M059J (cell line): ENCODE results near the genes VASH2, SMYD2 and LYPLAL1.

DNA sequence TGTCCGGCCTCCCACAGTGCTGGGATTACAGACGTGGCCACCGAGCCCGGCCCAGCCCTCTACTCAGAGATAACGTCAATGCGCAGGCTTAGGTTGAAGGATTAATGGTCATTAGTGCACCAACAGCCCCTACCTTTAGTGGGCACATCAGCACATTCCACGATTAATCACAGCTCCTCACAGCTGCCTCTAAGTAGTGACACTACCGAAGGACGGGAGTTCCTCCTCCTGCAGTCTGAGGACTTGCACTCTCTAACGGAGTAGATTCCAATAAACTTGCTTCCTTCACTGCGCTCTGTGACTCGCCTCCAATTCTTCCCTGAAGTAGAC, 477 bp upstream of the FLVCR1 start:
- RAMPAGE, long total RNA: no peak

DNA sequence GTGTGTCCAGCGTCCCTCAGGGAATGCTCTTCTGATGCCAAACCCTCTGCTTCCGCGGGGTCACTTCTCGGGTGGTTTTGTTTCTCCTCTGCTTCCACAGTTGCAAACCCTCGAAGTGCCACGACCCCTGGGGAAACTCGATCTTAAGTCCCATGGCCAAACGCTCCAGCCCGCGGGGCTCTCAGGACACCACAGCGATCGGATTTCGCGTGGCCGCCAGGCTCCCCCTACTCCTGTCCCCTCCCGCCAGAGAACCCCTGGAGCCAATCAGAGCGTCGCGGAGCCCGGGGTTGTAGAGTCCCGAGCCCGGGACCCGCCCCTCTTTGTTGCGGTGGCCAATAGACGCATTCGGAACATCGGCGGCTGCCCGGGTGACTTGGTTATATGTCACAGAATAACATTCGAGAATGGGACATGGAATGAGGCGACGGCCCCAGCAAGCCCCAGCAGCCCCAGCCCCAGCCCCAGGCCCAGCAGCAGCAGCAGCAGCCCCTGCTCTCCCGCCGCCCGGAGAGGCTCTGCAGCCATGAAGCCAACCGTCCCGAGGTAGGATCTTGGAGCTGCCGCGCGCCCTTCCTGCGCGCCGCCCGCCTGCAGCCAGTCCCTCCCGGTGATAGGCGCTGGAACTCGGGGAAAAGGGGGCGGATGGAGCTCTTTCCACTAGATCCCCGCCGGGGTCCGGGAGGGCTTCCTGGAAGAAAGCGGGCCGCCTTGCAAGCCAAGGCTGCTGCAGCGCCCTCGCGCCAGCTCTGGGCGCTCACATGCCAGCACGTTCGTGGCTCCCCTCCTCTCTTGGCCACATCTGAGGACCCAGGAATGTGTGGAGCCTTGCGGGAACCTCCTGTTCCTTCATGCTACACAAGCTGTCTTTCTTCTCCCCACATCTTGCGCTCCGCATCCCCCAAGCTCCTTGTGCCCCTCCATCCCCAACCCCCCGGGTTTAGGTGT, at the start of gene VASH2:
VASH2 (plus strand) TSS at position 347 of the 948 bp plus-strand sequence.
- RAMPAGE, long total RNA: no peak

GRCh38 chr1:213005531-213006176, 10.0 kb downstream of the ANGEL2 start:
- RAMPAGE, long total RNA: no peak

- RAMPAGE, long total RNA: no peak
Measured at GRCh38 chr1:213014504-213015357, 936 bp downstream of the ANGEL2 start.

DNA sequence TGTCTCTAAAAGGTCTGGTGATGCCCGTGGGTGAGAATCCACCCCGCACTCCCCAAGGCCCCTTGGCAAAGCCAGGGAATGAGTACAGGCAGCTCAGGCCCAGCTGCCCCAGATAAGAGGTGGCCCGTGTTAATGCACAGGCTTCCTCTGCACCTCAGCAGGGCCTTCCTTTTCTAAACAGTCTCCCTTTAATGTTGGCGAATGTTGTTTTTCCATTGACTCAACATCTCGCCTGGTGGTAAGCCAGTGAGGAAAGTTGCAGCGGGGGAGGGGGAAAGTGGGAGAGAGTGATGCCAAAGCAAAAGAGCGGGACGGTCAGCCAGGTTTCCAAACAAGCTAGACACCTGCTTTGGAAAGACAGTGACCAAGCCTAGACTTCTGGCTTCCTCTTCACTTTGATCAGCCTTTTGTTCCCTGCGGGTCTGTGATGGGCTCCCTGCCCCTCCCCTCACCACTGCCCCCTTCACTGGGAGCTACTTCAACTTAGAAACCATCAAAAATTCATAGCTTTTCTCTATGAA, 10.3 kb upstream of the PROX1 start:
- RAMPAGE, long total RNA: no peak

- RAMPAGE, long total RNA: no peak
Measured at GRCh38 chr1:213987026-213987437, 741 bp upstream of the PROX1 start.

DNA sequence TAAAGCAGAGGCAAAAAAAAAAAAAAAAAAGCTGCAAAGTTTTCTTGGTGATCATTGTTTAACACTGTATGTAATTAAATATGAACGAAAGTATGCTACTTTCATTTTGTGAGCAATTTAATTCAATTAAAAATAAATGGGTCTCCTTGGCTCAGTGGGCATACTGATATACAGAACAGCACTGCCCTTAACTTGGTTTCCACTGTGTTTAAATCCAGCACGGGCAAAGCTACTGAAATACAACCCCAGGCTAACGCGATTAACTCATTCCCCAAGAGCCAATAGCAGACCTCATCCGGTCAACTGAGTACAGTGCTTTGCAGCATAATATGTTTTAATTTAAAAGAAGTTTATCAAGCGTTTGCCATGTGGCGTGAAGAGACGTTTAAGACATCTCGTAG, 118.5 kb downstream of the PROX1 start:
- RAMPAGE, long total RNA: no peak

- RAMPAGE, long total RNA: no peak
Measured at GRCh38 chr1:214216627-214217181, 64.3 kb upstream of the SMYD2 start.

DNA sequence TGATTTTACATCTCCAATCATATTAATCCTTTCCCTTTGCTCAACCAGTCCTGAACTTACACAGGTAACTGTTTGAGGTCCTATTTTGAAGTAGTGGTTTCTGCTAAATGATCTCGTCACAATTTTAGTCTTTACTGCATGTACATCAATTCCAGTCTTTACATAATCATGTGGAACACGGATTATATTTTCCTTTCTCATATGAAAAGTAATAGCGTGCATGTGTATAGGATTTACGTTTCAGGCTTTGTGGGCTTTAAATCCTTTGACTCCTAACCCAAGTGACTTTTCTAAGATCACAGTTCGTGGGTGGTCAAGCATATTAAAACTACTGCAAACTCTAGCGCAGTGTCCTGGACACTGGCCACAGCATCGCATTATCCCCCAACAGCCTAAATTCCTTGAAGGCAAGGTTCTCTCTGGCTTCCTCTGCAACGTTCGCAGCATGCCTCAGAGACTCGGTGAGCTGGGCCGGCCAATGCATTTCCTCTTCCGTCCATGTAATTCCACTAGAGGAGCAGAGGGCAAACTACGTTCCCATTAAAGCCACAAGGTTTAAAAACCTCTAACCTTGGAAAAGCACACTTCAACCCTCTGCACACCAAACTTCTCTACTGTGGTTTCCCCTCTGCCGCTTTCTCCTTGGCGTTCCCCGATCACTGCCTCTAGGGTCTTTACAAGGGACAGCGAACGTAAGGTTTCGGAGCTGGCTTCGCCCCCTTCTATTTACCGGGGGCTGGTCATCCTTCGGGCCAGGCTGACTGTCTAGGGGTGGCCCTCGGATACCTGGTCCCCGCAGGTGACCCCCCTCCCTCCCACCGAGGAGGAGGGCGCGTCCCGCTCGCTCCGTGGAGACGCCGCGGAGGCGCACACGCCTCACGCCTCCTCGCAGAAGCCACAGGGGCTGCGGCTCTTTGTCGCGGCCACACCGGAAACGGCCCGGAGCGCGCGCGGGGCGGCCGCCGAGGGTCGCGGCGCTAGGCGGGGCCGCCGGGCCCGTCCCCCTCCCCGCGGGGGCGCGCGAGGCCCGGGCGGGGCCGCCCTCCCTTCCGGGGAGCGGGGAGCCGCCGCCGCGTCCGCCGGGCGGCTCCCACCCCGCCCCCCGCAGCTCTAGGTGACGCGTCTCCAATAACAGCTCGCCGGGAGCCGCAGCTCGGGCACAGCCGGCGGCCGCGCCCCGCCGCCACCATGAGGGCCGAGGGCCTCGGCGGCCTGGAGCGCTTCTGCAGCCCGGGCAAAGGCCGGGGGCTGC, at the start of gene SMYD2:
SMYD2 (plus strand) TSS at position 1,093 of the 1,252 bp plus-strand sequence.
- RAMPAGE, long total RNA: no peak

- RAMPAGE, long total RNA: no peak
Measured at GRCh38 chr1:214552165-214552853, 907 bp upstream of the PTPN14 start.

GRCh38 chr1:215595809-215596776, 29.0 kb downstream of the KCTD3 start:
- RAMPAGE, long total RNA: no peak

DNA sequence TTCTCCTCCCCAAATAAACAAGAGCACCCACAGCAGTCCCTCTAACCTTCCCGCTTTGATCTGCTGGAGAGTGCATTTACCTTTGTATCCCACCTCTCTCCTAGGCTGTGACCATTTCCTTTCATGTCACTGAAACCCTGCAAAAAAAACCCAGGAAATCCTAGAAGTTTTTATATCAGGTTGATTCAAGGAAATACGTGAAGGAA, 108.4 kb upstream of the USH2A start:
- RAMPAGE, long total RNA: no peak

GRCh38 chr1:216905151-216905587, 181.9 kb upstream of the ESRRG start:
- RAMPAGE, long total RNA: no peak

- RAMPAGE, long total RNA: no peak
Measured at GRCh38 chr1:218165120-218166036, 119.7 kb upstream of the RRP15 start.

GRCh38 chr1:219173585-219174575, at the start of gene LYPLAL1:
LYPLAL1 (plus strand) TSS chr1:219173878.
- RAMPAGE, long total RNA: start-site peak on the plus strand at chr1:219173847-219173881, 107 and 48 reads in 2 replicates

DNA sequence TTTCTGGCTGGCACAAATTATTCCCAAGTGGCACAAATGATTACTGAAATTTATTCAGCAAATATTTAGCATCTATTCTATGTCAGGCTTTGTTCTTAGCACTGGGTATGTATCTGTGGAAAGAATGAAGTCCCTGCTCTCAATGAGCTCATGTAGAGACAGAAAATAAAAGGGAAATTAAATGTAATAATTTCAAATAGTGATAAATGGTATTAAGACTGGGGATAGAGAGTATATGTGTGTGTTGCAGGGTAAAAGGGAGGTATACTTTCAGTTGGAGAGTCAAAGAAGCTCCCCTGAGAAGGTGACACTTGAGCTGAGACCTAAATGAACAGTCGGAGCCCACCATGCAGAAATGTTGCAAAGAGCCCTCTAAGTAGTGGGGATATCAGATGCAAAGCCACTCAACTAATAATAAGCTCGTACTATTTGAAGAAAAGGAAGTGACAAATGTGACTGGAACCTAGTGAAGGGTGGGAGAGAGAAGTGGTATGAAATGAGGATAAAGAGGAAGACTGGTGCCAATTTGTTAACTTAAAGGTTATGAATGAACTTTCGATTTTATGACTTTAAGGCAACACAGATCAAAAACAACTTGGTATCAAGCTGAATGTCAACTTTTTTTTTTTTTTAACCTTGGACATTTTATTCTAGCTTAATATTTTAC, 14.5 kb downstream of the LYPLAL1 start:
- RAMPAGE, long total RNA: no peak

DNA sequence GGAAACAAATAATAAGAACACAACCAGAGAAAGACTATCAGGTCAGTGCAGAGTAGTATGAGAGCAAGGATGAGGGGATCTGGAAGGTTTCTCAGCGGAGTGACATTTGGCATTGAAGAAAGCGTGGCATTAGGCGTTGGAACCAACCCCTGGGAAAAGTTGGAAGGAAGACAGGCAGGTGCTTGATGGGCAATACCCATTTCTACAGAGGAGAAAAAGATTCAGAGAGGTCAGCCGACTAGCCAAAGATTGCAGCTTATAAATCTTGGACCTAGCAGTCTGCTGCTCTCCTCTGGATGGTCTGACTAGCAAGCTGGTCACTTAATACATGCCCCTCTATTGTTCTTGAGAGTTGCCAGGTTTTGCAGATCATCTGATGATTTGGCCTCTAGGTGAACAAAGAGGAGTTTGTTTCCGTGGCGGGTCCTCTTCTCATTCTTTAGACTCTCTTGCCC, 116.0 kb downstream of the SLC30A10 start:
- RAMPAGE, long total RNA: no peak

DNA sequence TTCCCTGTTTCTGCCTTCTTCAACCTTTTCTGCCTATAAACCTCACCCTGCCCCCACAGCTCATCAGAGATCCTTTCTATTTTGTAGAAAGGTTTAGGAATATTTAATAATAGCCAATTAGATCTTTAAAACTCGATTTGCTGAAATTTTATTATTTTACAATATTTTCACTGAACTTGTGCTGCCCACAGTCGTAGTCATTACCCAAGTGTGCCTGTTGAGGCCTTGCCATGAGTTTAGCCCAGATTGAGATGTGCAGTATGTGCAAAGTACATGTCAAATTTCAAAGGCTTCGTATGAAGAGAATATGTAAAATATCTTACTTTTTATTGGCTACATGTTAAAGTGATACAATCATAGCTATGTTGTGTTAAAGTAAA, 422 bp upstream of the IARS2 start:
- RAMPAGE, long total RNA: no peak

DNA sequence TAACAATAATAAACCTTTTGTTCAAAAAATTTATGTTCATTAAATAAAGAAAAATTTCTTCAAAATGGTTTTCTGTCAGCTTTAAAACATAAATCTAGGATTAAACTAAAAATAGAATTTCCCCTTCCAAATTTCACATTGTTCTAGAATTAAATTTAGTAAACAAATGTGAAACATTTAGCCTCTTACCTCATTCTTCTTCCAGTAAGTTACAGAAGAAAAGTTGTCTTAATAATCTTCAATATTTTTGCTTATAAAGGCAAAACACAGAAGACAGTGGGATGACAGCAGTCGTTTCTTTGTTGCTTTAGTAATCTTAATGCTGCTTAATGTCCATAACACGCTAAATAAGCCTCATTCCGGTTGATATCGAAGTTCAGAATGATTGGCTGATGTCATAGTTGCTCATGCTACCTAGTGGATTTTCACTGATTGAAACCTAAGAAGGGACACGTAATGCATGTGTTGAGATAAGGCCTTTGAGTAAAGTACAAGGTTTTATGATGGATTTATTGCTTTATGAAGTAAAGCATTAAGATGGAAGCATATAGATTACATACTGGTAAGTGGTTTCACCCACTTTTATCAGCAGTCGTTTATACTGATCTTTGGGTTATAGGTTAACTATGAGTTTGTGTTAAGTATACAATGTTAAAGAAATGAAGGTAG, 25.0 kb downstream of the IARS2 start:
- RAMPAGE, long total RNA: no peak

- RAMPAGE, long total RNA: no peak
Measured at GRCh38 chr1:220267209-220268158, 4.8 kb downstream of the RAB3GAP2 start.